Esophagus muscularis mucosa (tissue), 4 donors: ENCODE results near the genes TARM1, MBOAT7, LILRB3, LILRA1 and LILRB1.

- PRO-cap: no peak
- RAMPAGE, long total RNA, 4 experiments: no peak in any of the 4 experiments
Measured at GRCh38 chr19:53945360-53945940, 17.3 kb upstream of the CACNG8 start.

GRCh38 chr19:54081145-54081379 is at the start of gene TARM1:
Gene TARM1 (minus strand): TSS chr19:54081365.
- PRO-cap: no peak
- RAMPAGE, long total RNA, 4 experiments: no peak in any of the 4 experiments

DNA sequence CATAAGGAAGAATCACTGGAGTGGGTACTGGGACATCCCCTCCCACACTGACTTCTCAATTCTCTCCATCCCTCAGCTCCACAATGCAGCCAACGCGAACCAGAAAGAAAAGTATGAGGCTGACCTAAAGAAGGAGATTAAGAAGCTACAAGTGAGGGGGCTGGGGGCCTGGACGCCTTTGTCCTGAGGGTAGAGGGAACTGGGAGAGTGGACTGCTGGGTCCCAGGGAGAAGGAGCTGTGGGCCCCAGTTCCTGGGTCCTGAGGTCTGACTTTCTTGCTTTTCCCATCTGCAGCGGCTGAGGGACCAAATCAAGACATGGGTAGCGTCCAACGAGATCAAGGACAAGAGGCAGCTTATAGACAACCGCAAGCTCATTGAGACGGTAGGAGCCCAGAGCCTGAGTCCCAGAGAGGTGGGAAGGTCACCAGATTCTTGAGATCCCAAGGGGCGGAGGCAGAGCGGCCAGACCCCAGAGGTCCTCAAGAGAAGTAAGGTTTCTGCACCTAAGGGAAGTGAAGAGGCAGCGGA is 5.9 kb downstream of the CNOT3 start:
- PRO-cap: no peak
- RAMPAGE, long total RNA, 4 experiments: start-site peak on the plus strand in 1 of 4 experiments, centred at position 202 of the sequence, 6 reads per replicate

DNA sequence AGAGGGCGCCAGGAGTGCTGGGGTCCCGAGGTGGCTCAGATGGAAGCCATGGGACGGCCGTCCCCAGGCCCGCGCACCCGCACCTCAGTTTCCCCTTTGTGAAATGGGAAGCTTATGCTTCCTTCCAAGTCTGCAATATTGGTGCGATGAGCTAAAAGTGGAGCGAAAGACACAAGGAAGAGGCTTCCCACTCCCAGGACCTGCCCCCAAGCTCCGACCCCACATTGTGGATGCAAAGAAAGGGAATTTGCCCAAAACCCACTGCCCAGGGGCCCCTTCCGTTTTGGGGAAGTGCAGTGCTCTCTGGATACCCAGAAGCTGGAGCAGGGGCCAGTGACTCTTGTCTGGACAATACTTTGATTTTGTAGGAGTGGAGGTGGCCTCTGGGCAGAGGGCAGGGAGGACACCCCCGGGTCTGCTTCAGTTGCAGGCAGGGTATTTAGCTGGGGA is 545 bp upstream of the TMC4 start:
- PRO-cap: no peak
- RAMPAGE, long total RNA, 4 experiments: no peak in any of the 4 experiments

DNA sequence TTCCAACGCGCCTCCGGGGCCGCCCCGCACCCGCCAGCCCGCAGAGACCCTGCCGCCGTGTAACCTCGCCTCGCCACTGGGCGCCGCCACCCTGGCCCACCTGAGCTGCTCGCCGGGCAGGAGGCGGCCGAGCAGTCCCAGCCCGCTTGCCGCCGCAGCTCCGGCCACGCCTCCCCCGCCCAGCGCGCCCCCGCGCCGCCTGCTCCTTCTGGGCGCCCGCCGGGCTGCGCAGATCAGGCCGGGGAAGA is 218 bp downstream of the MBOAT7 start:
- PRO-cap: no peak
- RAMPAGE, long total RNA, 4 experiments: no peak in any of the 4 experiments

- PRO-cap: bidirectional peak, plus-strand start at chr19:54189691, minus-strand start at chr19:54189580; bidirectional peak, plus-strand start at chr19:54190064, minus-strand start at chr19:54189789
- RAMPAGE, long total RNA, 4 experiments: no peak in any of the 4 experiments
Measured at GRCh38 chr19:54189486-54190044, at the start of gene MBOAT7. Gene MBOAT7 (minus strand): TSS chr19:54189580.

GRCh38 chr19:54191099-54191220 is 148 bp upstream of the TSEN34 start:
- PRO-cap: bidirectional peak, plus-strand start at chr19:54191277, minus-strand start at chr19:54191173
- RAMPAGE, long total RNA, 4 experiments: no peak in any of the 4 experiments

DNA sequence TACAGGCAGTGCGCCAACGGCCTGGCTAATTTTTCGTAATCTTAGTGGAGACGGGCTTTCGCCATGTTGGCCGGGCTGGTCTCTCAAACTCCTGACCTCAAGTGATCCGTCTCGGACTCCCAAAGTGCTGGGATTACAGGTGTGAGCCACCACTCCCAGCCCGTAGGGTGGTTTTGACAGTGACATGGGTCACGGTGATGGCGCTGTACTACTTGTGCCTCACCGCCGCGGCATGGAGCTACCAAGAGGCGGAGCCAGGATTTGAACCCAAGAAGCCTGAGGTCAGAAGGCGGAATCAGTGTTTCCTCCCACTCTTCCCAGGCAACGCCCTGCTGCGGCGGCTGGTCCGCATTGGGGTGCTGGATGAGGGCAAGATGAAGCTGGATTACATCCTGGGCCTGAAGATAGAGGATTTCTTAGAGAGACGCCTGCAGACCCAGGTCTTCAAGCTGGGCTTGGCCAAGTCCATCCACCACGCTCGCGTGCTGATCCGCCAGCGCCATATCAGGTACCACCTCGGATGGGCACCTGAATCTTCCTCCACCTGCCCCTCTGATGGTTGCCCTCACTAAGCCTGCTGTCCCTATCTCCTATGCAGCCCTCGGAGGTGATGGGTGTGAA is 5.4 kb downstream of the RPS9 start:
- PRO-cap: no peak
- RAMPAGE, long total RNA, 4 experiments: no peak in any of the 4 experiments

DNA sequence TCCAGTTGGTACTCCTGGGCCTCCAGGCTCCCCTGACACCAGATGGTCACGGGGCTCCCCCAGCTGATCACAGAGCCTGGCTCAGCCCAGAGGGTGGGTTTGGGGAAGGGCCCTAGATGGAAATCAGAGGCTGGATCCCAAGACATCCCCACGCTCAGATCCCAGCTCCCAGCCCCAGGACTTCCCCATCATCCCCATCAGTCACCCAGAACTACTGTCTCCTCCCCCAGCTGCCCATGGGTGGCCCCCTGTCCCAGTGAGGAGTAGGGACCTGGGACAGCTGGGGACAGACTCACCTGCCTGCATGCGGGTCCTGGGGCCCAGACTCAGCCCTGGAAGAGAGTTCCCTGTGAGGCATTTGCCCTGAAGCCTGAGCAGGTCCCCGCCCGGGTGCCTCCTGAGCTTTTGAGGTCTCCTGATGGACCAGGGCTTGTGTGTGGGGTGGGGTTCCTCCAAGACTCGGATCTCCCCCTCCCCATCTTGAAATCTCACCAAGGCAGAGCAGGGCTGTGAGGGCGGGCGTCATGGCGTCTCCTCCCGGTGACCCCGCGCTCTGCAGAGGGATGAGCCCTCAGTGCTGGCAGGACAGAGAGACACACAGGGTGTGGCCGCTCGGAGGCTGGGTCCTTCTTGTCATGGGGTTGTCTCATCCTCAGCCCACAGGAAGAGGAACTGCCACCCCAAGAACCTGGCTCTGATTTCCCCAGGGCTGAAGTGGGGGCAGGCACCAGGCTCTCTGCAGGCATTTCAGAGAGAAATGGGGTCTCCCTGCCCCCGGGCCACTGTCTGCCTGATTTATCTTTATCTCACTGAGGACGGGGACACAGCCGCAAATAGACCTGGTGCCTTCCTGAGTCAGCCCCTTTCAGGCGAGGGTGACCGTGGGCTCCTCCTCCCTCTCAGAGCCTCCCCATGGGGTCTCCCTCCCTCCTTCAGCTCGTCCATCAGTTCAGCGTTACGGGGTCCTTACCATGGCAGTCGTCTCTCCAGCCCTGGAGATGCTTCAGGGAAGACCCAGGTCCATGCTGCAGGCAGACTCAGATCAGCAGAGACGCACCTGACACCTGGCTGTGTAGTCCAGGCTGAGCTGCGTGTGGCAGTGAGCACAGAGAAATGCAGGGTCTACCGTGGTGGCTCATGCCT is at the start of gene LILRB3:
Gene LILRB3, minus strand, starts transcription at position 557 of the 1,143 bp plus-strand sequence.
- PRO-cap: unidirectional peak, minus-strand start at position 557 of the sequence
- RAMPAGE, long total RNA, 4 experiments: start-site peak on the minus strand in 4 of 4 experiments, centred at positions 560 to 576 of the sequence, 48 to 403 reads per replicate

DNA sequence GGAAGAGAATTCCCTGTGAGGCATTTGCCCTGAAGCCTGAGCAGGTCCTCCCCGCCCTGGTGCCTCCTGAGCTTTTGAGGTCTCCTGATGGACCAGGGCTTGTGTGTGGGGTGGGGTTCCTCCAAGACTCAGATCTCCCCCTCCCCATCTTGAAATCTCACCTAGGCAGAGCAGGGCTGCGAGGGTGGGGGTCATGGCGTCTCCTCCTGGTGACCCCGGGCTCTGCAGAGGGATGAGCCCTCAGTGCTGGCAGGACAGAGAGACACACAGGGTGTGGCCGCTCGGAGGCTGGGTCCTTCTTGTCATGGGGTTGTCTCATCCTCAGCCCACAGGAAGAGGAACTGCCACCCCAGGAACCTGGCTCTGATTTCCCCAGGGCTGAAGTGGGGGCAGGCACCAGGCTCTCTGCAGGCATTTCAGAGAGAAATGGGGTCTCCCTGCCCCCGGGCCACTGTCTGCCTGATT is 14.5 kb downstream of the LILRB5 start:
- PRO-cap: no peak
- RAMPAGE, long total RNA, 4 experiments: start-site peak on the minus strand in 2 of 4 experiments, centred at position 276 of the sequence, 37 to 41 reads per replicate

- PRO-cap: no peak
- RAMPAGE, long total RNA, 4 experiments: no peak in any of the 4 experiments
Measured at GRCh38 chr19:54276651-54277457, 4.1 kb downstream of the LILRB2 start.

DNA sequence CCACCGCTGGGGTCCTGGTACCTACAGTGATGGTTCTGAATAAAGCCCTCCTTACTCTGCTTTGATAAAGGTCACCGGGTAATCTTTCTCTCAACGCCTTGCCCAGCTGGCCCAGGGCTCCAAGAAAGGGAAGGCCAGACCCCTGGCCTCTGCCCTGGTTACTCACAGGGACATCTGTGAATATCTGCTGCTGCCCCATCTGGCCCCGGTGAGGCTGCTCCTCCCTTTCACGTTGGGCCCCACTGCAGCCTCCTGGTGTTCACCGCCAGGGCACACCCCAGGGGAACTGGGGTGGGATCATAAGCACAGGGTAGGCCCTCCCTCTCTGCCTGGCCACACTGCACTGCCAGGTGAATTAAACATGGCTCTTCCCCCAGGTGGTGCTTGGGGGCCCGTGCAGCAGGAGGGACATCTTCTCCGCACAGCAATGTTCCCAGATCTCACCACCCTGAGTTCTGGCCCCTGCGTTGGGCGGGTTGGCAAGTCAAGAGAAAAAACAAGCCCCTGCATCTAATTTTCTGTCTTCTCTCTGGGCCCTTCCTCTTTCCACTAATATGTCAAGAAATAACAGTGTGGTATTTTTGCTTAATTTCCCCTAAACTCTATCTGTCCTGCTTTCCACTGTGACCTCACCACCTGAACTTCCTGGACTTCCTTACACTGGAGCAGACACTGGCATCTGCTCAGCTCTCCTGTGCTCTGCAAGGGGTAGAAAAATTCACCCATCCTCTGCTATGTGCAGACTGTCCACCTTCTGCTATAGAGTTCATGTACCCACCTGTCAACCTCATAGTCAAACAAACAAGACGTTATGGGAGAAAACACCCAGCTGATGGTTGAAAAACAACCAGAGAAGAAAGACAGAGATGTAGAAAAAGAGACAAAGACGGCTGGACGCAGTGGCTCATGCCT is 12.5 kb downstream of the LAIR1 start:
- PRO-cap: no peak
- RAMPAGE, long total RNA, 4 experiments: no peak in any of the 4 experiments

DNA sequence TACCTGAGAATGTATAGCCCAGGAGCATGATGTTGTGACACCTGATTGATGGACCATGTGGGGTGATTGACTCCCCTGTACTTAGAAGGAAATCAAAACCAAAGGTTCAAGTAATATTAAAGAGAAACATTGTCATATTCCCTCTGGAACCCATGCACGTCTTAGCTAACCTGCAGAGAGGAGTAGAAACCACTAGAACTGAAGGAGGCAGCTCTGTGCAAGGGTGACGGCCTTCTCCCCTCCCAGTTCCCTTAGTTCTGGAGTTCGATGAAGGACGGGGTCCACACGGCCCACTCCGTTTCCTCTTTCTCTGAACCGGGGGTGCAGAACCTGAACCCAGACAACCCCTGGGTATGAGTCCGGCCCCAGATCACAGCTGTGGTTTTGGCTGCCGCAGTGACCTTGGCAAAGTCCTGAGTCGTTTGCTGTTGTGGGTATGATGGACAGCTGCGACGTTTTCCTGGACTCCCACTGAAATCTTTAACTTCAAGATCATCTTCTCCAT is 9.5 kb upstream of the LAIR1 start:
- PRO-cap: no peak
- RAMPAGE, long total RNA, 4 experiments: no peak in any of the 4 experiments

- PRO-cap: no peak
- RAMPAGE, long total RNA, 4 experiments: no peak in any of the 4 experiments
Measured at GRCh38 chr19:54444731-54445267, 4.2 kb upstream of the LENG8 start.

GRCh38 chr19:54492452-54493022 is 10.1 kb upstream of the LAIR2 start:
- PRO-cap: no peak
- RAMPAGE, long total RNA, 4 experiments: no peak in any of the 4 experiments

DNA sequence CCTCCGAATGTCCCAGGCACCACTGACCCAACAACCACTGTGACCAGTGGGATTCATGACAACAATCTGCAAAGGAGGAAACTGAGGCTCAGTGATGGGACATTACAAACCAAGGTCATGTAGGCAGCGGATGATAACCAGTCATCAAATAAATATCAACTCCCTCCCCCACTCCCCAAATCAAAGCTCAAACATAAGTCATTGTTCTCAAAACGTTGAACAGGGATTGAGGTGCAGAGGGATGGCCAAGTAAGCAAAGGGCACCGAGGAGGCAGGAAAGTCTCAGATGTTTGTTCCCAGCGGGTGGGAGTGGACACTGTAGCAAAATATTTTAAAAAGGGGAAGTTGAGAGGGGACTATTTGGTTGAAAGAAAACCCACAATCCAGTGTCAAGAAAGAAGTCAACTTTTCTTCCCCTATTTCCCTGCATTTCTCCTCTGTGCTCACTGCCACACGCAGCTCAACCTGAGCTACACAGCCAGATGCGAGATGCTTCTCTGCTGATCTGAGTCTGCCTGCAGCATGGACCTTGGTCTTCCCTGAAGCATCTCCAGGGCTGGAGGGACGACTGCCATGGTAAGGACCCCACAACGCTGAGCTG is at the start of gene LILRA1:
Gene LILRA1, plus strand, starts transcription at position 427 of the 601 bp plus-strand sequence.
- PRO-cap: no peak
- RAMPAGE, long total RNA, 4 experiments: start-site peak on the plus strand in 2 of 4 experiments, centred at positions 452 to 461 of the sequence, 10 to 33 reads per replicate

GRCh38 chr19:54630104-54631068 is at the start of gene LILRB1:
Gene LILRB1 (plus strand): TSS chr19:54630484.
- PRO-cap: unidirectional peak, plus-strand start at chr19:54630484
- RAMPAGE, long total RNA, 4 experiments: start-site peak on the plus strand in 3 of 4 experiments, at chr19:54630472-54630524 at its widest, 12 to 60 reads per replicate

DNA sequence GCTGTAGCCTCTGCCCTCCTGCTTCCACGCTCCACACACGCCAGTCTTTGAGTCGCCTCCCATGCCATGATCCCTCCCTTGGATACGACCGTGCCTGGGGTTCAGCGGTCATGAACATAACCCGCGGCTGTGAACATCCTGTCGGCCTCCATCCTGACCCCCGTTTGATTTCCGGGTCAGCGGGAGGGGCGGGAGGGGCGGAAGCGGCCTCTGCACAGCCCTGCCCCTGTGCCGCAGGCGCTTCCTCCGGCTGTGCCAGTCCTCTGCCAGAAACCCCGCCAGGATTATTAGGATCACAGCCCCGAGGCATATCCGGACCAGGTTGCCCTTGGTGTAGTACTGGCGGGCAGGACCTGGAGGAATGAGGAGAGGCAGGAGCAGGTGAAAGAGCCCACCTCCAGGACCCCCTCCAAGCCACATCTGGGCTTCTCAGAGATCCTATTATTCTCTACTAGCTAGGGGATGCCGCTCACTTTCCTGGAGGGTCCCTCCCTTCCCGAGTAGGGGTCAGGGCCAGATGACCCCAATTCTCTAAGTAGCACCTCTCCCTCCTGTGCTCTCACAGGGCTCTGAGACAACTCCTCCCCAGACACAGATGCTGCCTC is 23.1 kb downstream of the GP6 start:
- PRO-cap: no peak
- RAMPAGE, long total RNA, 4 experiments: no peak in any of the 4 experiments

DNA sequence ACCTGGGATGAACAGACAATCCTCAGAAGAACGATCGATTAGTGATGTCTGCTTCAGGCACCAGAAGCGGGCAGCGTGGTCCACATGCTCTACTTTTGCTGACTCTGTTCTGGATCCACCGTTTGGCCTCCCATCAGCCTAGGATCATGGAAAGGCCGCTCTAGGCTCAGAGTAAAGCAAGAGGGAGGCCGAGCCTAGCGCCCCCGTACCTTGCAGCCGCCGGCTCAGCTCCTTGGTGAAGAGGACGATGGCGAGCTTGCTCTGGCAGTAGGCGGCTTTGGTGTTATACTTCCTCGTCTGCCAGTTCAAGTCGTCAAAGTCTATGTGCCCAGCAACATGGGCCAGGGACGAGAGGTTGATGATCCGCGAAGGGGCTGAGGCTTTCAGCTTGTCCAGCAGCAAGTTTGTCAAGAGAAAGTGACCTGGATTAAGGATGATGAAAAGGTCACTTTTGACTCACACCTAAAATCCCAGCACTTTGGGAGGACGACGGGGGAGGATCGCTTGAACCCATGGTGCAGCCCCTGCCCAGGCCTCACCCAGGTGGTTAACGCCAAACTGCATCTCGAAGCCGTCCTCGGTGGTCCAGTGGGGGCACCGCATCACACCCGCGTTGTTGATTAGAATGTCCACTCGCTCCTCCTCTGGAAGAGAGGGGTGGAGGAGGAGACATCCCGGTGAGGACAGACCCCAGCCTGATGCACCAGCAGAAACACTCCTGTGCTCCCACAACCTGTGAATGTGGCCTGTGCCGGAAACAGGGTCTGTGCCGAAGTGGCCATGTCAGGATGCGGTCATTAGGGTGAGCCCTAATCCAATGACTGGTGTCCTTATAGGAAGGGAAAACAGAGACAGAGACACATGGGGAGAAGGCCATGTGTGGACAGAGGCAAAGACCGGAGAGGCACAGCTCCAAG is 10.3 kb upstream of the GP6 start:
- PRO-cap: no peak
- RAMPAGE, long total RNA, 4 experiments: no peak in any of the 4 experiments

DNA sequence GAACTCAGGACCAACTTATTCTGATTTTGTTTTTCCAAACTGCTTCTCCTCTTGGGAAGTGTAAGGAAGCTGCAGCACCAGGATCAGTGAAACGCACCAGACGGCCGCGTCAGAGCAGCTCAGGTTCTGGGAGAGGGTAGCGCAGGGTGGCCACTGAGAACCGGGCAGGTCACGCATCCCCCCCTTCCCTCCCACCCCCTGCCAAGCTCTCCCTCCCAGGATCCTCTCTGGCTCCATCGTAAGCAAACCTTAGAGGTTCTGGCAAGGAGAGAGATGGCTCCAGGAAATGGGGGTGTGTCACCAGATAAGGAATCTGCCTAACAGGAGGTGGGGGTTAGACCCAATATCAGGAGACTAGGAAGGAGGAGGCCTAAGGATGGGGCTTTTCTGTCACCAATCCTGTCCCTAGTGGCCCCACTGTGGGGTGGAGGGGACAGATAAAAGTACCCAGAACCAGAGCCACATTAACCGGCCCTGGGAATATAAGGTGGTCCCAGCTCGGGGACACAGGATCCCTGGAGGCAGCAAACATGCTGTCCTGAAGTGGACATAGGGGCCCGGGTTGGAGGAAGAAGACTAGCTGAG is 2.0 kb downstream of the PPP1R12C start:
- PRO-cap: bidirectional peak, plus-strand start at position 83 of the sequence, minus-strand start at position 102 of the sequence; unidirectional peak, minus-strand start at position 128 of the sequence
- RAMPAGE, long total RNA, 4 experiments: no peak in any of the 4 experiments